ENCODE data around the genes NCKAP1, FAM171B and COL3A1.

DNA sequence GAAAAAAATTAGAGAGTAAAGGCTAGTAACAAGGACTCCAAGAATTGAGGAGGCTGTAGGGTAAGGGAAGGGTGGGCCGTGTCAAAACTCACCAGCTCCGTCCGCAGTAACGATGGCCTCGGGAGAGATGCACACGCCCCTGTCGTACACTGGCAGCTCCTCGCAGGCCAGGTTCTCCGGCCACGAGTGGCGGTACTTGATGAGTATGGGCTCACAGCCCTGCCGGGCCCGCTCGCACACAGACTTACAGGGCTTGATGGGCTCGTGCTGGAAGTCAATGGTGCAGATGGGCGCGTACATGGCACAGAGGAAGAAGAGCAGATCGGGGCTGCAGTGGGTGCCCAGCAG, 480 bp downstream of the FRZB start:
- RRBS, result 13% methylated on average over 2 of the region's 18 CpGs

DNA sequence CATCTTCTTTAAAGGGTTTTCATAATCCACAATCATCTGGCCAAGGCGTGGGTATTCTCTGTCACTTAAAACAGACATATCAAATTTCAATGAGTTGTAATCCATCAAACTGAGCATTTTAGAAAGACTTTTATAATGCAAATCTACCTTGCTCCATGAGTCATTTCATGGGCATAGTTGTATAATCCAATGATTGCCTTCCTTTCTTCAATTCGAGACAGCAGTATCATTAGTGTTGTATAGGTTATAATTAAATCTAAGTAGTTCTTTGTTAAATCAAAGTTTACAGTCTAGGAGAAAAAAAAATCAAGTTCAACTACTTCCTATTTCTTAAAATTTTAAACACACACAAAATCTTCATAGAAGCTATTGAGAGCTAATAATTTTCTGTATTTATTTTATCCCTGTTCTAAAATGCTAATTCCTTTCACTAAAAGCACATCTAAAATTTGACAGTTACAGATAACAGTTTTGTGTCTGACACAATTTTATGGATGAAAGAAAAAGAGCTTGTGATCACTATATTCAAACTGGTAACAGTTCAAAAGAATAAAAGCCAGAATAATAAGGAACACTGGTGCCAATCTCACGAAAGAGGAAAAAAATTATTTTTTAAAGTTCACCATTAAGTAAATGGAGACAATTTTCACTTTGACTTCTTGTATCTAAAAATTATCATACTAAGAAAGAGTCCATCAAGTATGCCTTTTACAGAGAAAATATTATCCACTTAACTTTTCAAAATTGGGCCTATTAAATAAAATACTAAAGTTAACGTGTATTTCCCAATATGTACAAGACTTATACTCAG, 36.1 kb downstream of the NCKAP1 start:
- RRBS, result no CpG with 5 or more reads among the region's 4 CpGs

DNA sequence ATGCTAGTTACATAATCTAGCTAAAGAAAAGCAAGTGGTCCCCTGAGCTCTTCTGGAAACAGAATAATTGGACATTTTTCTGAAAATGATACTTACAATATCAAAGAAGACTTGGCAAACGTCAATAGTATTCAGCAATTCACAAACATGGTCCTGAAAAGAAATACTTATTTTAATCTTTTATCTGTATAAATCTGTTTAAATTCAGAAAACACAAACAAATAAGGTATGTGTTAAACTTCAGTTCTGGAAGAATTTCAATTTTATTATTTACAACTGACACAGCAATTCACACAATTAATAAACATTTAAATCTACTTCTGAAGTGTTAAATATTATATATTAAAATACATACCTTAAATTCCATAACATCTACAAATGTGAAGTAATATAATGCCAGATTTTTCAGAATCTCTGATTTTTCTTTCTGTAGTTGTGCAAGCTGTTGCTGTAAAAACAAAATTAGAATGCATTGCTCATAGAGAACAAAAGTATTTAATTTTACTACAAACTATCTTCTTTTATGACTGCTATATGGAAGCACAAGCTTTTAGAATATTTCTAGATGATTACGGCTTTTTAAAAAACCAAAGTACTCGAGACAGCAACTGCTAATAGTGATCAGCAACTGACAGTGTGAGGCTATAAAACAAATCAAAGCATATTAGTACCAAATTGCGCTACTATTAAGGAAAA, 35.2 kb downstream of the NCKAP1 start:
- RRBS, result no CpG with 5 or more reads among the region's 4 CpGs

DNA sequence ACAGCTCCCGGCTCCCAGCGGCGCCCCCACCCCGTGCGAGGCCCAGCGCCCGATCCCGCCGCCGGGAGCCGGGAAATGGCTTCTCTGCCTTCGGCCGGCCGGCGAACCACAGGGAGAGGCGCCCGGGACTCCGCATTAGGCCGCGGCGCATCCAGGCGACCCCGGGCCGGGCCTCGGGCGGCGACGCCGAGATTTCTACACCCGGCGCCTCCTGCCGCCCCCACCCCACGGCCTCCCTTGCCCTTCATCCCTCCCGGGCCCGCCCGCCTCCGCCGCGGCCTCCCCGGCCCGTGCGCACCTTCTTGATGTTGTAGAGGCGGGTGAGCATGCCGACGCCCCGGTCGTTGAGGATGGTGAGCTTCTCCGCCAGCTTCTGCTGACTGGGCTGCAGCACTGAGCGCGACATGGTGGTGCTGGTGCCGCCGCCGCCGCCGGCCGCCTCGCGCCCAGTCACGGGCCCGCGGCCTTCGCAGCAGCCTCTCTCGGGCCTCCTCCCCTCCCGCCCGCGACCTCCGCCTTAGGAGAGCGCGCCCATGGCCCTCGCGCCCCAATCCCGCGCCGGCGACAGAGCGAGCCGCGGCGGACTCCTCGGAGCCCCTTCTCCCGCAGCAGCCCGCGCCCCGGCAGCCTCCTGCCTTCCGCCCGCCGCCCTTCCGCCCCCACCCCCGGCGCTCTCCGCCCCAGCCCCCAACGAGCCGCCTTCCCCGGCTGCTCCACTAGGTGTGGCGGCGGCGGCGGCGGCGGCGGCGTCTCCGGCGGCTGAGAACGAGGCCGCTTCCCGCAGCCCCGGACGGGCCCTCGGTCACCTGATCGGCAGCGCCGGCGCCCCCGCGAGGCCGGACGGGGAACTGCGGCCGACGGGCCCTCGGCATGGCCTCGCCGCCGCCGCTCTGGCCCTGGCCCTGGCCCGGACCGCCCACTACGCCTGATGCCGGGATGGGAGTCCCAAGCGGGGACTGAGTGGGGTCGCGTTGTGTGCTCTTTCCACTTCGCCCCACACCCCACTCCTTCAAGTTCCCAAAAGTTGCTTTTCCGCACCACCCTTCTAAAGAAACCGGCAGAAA, at the start of gene NCKAP1:
TSS of gene NCKAP1 (minus strand) at position 764 of the 1,064 bp plus-strand sequence.
- RRBS, result 4% methylated on average over 79 of the region's 136 CpGs

DNA sequence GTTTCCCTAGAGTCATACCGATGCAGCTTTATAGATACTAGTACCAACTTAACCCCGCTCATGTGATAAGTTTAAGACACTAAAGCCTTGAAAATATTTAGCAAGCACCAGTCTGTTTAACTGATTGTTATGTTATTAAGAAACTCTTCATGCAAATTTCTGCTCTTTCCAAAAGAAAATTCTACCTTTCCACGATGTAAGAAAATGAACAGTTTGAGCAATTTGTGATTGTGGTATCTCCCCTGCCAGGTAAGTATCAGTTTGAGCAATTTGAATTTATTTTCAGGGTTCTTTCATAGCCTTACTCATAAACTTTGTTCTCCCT, 172.9 kb upstream of the ZNF804A start:
- RRBS, result no CpG with 5 or more reads among the region's 3 CpGs

- RRBS, result no CpG with 5 or more reads among the region's 1 CpG
Measured at GRCh38 chr2:186677628-186678451, 16.0 kb upstream of the FAM171B start.

- RRBS, result 7% methylated on average over 38 of the region's 69 CpGs
Measured at GRCh38 chr2:186693630-186694776, at the start of gene FAM171B. TSS of gene FAM171B (plus strand) at chr2:186694060.

DNA sequence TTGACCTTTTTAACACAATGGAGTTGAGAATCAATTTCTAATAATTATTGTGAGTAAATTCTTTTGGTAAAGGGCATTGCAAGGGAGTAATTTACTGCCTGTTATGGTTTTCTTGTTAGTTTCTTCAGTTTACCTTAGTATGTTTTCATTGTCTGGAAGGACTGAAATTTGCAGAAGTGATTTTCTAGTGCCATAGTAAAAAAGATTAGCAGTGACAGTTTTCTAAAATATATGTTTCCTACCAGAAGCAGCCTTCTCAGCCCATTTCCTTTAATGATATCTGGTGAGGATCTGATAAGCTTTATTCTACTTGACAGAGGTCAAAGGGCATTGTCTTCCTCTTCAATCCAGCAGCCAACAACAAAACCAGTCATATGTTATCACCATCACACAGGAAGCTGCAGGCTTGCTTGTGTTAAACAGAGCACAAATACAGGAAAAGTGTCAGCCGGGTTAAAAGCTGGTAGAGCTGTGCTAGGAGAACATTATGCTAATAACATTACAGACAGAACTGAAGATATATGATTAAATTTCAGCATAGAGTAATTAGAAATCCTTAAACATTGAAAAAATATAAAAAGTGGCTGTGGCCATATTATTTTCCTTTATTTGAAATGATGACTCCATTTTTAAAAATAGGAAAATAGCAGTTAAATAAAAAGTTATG, 35.6 kb upstream of the ZSWIM2 start:
- RRBS, result no CpG with 5 or more reads among the region's 1 CpG

GRCh38 chr2:186951744-186952043, 102.7 kb upstream of the ZSWIM2 start:
- RRBS, result no CpG with 5 or more reads among the region's 4 CpGs

GRCh38 chr2:187549597-187550857, 4.2 kb downstream of the TFPI start:
- RRBS, result no CpG with 5 or more reads among the region's 3 CpGs

DNA sequence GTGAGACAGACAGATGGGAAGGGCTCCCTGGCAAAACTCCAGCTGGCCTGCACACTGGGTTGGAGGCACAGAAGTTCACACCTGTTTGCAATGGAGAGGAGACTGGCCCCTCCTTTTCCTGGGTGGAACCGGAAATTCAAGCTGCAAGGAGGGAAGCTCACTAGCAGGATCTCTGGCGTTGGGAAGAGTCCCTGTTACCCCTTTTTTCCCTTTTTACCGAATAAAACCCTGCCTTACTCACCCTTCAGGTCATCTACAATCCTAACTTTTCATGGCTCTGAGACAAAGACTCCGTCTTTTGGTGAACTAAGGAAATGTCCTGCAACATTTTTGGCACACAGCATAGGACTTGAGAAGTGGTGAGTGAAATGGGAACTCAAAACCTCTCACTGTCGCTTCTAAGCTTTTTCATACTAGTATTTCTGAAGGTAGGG, 100.4 kb upstream of the TFPI start:
- RRBS, result no CpG with 5 or more reads among the region's 5 CpGs

GRCh38 chr2:187673408-187674243, 119.4 kb upstream of the TFPI start:
- RRBS, result no CpG with 5 or more reads among the region's 15 CpGs

DNA sequence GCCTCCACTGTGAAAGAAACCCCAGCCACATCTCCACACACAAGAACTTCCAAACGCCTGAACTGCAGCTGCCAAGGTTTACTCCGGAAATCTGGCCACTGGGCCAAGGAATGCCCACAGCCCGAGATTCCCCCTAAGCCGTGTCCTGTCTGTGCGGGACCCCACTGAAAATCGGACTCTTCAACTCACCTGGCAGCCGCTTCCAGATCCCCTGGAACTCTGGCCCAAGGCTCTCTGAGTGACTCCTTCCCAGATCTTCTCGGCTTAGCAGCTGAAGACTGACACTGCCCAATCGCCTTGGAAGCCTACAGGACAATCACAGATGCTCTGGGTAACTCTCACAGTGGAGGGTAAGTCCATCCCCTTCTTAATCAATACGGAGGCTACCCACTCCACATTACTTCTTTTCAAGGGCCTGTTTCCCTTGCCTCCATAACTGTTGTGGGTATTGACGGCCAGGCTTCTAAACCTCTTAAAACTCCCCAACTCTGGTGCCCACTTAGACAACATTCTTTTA, 256.2 kb upstream of the GULP1 start:
- RRBS, result no CpG with 5 or more reads among the region's 11 CpGs

GRCh38 chr2:188294369-188294931, 2.8 kb downstream of the GULP1 start:
- RRBS, result no CpG with 5 or more reads among the region's 1 CpG

DNA sequence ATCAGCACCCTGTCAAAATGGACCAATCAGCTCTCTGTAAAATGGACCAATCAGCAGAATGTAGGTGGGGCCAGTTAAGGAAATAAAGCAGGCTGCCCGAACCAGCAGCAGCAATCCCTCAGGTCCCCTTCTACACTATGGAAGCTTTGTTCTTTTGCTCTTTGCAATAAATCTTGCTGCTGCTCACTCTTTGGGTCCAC, 82.9 kb upstream of the COL3A1 start:
- RRBS, result no CpG with 5 or more reads among the region's 1 CpG

GRCh38 chr2:188974052-188974779, at the start of gene COL3A1:
TSS of gene COL3A1 (plus strand) at chr2:188974373.
- RRBS, result no CpG with 5 or more reads among the region's 8 CpGs

- RRBS, result no CpG with 5 or more reads among the region's 7 CpGs
Measured at GRCh38 chr2:188984571-188985125, 10.5 kb downstream of the COL3A1 start.

GRCh38 chr2:189011619-189012338, 37.6 kb downstream of the COL3A1 start:
- RRBS, result no CpG with 5 or more reads among the region's 6 CpGs

DNA sequence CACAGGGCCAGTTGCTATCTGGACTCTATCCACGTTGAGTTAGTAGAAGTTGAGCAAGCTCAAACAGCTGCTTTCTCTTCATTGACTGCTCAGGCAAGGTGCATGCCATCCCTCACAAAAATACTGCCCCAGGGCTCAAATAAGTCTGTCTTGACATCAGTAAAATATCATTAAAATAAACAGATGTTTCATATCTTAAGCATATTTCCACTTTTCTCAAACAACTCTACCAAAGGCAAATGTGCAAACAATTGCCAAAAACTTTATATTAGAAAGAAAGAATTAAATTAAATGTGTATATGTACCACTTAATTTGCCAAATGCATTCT, 14.7 kb downstream of the COL5A2 start:
- RRBS, result no CpG with 5 or more reads among the region's 1 CpG

All from GM06990 (cell line).